Umbilical cord (tissue), 2 donors: ENCODE measurements around the genes MXD3 and F12.

DNA sequence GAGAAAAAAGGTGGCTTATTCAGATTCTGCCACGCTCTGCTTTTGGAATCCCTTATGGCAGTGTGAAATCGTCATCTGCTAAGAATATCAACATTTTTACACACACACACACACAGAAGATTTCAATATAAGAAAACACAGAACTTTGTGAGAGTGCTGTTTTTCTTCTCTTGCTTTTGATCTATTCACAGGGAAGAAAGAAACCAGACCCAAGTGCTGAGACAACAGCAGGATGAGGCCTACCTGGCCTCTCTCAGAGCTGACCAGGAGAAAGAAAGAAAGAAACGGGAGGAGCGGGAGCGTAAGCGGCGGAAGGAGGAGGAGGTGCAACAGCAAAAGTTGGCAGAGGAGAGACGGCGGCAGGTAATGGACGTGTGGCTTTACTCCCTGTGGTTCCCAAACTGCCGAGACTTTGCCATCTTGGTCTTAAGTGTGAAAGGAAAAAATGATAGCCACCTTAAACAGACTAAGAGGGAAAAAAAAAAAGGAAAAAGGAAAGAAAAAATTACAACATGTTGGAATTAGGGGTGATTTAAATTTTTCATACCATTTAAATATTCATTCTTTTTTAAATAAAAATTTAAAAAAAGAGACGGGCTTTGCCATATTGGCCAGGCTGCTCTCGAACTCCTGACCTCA is 38.4 kb downstream of the RNF44 start:
- RAMPAGE, long total RNA: no peak

GRCh38 chr5:176507891-176508454 is 29.2 kb downstream of the RNF44 start:
- RAMPAGE, long total RNA: no peak

GRCh38 chr5:176528830-176529621 is 8.2 kb downstream of the RNF44 start:
- RAMPAGE, long total RNA: no peak

- RAMPAGE, long total RNA: no peak
Observed at GRCh38 chr5:176542903-176543758, 5.9 kb upstream of the RNF44 start.

- RAMPAGE, long total RNA: no peak
Observed at GRCh38 chr5:176596266-176597591, 13.2 kb downstream of the GPRIN1 start.

- RAMPAGE, long total RNA: no peak
Observed at GRCh38 chr5:176619712-176620124, 9.8 kb upstream of the GPRIN1 start.

GRCh38 chr5:176650167-176650595 is 2.9 kb downstream of the TSPAN17 start:
- RAMPAGE, long total RNA: no peak

DNA sequence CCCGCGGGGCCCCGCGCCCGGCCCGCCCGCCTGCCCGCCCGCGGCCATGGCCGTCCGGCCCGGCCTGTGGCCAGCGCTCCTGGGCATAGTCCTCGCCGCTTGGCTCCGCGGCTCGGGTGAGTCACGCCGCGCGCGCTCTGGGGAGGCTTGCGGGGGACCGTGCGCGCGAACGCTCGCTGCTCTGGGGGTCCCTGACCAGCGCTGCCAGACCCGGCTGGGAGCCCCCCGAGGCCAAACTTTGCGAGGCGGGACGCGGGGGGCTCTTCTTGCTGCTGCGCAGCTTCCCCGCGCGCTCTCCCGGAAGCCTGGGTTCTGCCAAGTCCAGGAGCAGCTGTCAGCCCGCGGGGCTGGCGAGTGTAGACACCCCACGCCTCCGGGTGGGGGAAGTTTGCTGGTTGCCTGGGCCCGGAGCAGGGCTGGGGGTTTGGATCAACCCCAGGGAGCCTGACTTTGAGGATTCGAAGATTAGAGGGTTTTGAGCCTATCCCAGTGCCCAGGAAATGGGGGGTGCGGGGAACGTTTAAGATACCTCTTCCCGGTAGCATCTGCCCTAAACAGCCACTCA is 428 bp downstream of the UNC5A start:
- RAMPAGE, long total RNA: no peak

DNA sequence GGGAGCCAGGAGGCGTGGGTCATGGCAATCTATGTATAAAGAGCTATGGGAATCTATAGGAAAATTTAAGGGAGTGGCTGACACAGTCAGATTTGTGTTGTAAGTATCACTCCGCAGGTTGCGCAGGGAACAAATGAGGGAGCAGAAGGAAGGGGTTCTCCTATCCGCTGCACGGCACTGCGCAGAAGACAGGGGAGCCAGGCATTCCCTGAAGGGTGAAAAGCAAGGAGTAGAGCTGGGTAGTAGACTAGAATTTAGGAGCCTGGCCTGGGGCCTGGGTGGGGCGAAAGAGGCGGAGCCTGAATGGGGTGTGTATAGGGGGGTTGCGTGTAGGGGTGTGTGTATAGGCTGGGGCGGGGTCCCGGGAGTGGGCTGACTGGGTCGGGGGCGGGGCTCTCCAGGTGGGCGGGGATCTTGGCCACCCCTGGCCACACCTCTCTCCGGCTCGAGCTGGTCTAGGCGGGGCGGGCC is 383 bp upstream of the FGFR4 start:
- RAMPAGE, long total RNA: no peak

DNA sequence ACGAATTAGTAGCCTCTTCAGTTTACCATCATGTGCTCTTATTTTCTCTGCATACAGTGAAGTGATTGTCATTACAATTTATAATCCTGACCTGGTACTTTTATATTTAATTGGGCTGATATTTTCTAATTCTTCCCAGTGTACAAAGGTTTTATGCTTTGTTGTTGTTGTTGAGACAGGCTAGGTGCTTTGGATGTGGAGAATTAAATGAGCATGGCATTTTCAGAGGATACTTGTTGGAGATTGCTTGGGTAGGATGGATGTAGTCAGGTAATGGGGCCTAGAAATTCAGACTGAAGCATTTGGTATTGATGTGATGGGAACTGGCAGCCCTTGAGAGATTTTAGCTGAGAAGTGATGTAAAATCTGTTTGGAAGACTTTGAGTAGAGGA is 6.5 kb downstream of the NSD1 start:
- RAMPAGE, long total RNA: no peak

DNA sequence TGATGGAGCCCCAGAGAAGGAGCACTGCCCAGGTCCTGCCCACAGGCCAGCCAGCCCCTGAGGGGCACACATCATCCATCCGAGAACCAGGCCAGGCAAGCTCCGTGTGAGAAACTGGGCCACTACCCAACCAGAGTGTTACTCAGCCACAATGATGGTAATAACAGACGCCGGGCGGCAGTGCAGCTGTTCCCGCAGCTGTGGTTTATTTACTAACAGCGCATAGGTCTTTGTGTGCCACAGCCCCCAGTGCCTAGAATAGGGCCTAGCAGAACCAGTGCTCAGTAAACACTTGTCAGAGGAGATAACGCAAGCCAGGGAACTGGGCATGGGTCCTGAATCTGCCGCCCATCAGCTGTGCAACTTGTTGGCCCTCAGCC is 2.3 kb downstream of the MXD3 start:
- RAMPAGE, long total RNA: no peak

DNA sequence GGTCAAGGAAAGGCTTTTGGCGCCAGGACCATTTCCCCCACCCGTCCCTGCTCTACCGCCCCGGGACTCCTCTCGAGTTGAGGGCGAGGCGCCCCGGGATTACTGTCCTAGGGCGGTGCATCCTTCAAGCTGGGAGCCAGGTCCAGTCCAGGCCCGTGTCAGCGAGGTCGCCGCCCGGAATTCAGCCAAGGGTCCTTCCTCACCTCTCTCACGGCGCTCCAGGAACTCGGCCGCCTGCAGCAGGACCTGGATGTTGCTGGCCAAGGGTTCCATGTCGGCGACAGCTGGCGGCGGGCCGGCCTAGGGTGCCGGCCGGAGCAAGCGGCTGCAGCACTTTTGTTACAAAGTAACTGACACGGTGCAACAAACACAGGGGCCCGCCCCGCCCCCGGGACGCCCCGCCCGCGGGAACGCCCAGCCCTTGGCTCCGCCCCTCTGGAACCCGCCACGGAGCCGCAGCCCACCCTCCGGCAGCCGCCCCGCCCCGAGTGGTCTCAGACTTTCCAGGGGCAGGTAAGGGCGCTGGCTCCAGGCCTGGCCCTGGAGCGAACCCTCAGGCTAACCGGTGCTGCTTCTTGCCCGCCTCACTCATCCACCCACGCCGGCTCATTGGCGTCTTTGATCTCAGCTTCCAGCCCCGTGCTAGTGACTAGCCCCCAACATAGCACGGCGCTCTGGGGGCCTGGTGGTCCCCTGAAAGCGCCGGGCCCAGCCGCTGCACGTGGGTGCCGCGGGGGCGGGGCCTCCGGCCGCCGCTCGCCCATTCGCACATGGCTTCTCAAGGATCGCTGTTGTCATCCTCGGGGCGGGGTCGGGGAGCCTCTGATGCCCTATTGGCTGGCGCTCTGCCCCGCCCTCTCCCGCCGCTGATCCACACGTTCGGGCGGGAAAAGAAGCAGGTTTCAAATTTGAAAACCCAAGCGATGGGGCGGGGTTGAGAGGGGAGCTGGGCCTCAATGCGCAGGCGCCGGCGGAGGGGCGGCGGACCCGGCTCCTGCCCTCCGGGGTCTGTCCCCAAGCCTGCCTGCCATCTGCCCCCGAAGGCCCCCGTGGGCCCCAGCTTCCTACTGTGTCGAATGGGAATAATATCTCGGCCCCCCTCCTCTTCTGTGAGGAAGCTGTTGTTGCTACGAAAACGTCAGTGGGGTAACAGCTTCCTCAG is at the start of gene MXD3:
TSS of gene MXD3 (minus strand) at position 341 of the 1,162 bp plus-strand sequence.
- RAMPAGE, long total RNA: no peak

GRCh38 chr5:177355737-177356203 is 2.0 kb upstream of the RGS14 start:
- RAMPAGE, long total RNA: no peak

GRCh38 chr5:177409382-177409896 is at the start of gene F12:
F12 (minus strand) TSS chr5:177409564.
- RAMPAGE, long total RNA: no peak

DNA sequence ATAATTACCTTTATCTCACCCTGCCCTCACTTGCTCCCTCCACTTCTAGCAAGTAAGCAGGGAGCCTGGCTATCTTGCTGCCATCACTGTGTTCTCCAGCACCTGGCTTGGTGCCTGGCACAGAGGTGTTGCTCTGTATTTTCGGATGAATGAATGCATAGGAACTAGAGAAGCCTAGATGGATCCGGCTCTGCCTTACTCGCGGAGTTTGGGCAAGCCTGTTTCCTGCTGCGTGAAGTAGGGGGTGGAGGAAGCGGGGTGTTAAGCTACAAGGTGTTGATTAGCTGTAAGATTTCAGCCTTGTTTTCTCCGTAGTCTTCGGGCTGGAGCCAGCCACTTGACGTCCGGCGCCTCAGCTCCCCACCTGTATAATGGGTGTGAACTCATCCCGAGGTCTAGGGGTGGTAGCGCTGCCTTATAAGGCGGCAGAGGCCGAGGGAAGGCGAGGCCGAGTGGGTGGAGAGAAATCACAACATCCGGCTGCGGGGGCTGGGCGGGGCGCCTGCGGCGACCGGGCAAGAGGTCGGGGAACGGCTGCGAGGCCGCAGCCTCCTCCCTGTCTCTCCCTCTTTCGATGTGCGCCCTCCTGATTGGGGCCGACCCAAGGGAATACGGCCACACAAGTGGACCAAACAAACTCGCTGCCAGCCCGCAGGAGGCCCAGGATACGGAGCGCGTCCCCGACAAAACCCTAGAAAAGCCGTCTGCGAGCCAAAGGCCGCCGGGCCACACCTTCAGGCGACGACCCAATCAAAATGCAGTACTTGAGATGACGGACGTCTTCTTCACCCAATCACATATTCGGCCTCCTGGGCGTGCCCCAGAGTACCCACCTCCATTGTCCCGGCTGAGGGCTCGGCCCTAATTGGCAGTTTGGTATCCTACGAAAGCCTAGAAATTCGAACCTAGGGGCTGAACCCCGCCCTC is 668 bp upstream of the GRK6 start:
- RAMPAGE, long total RNA: no peak

- RAMPAGE, long total RNA: no peak
Observed at GRCh38 chr5:177431407-177432539, 5.3 kb downstream of the GRK6 start.

DNA sequence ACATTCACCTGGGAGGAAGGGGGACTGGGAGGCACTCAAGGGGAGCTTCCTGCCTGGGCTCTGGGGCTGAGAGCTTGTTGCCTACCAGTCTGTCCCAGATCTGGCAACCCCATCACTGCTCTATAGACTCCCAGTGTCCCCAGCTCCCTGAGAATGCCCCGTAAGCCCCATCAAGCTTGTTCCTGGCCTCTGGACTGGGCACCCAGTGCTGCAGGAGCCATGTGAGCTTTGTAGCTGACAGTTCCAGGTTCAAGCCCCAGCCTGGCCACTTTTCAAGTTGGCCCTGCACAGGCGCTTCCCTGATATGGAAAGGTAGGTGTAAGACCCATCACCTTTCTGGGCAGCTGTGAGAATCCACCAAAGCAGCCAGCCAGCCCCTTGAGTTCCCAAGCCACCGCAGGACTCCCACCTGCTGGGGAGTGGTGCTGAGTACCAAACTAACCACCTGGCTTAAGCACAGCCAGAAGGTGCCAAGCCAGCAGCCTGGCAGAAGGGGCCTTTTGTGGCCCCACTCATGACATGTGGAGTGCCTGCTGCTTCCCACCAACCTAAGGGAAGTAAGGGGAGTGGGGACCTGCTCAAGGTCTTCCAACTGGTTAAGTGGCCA is 3.0 kb upstream of the PRR7 start:
- RAMPAGE, long total RNA: no peak

DNA sequence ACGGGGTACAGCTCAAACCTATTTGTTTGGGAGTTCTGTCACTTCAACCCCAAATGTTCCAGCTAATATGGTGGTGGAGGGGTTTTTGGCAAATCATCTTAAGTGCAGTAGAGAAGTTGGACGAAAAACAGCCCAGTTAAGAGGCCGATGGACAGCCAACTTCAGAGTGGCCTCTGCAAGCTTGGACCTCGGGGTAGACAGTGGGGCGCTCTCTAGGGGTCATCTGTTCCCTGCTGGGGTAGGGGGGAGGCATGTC is 685 bp upstream of the PRR7 start:
- RAMPAGE, long total RNA: no peak

- RAMPAGE, long total RNA: no peak
Observed at GRCh38 chr5:177458248-177458778, 11.7 kb downstream of the PRR7 start.

- RAMPAGE, long total RNA: no peak
Observed at GRCh38 chr5:177467990-177468326, 5.5 kb downstream of the DBN1 start.